Bronchus fibroblast of lung (primary cell): ENCODE results near the genes KCNE5, GNG5B and TDGF1P3.

- RAMPAGE, long total RNA, result no peak
These were observed 33.5 kb downstream of the MORC4 start for GRCh38 chrX:106966346-106967037.

DNA sequence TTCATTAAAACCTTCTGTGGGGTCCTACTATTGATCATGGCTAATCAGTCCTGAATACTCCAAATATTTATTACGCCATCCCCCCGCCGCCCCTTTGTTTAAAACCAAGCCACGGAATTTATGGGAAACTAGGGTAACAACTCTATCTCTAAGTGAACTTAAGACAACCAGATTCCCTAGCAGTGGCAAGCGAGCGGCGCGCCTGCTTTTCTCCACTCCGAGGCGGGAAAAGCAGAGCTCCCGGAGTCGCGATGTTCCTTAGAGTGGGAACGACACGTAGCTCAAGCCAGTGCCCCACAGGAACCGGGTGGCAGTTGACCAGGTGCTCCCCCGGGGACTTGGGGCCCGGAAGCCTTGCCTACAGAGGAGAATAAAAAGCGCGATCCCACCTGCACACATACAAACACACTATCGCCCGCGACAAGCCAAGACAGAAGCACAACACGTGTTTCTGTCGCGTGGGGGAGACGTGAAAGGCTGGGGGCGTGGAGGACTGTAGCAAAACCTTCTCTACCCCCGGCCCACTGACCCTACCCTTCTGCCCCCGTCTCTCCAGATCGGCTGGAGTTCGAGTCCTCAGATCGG is 531 bp downstream of the NUP62CL start:
- RAMPAGE, long total RNA, result no peak

DNA sequence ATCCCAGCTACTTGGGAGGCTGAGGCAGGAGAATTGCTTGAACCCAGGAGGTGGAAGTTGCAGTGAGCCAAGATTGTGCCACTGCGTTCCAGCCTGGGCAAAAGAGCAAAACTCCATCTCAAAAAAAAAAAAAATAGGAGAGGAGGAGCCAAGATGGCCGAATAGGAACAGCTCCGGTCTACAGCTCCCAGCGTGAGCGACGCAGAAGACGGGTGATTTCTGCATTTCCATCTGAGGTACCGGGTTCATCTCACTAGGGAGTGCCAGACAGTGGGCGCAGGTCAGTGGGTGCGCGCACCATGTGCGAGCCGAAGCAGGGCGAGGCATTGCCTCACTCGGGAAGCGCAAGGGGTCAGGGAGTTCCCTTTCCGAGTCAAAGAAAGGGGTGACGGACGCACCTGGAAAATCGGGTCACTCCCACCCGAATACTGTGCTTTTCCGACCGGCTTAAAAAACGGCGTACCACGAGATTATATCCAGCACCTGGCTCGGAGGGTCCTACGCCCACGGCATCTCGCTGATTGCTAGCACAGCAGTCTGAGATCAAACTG is 85.2 kb upstream of the FRMPD3 start:
- RAMPAGE, long total RNA, result no peak

DNA sequence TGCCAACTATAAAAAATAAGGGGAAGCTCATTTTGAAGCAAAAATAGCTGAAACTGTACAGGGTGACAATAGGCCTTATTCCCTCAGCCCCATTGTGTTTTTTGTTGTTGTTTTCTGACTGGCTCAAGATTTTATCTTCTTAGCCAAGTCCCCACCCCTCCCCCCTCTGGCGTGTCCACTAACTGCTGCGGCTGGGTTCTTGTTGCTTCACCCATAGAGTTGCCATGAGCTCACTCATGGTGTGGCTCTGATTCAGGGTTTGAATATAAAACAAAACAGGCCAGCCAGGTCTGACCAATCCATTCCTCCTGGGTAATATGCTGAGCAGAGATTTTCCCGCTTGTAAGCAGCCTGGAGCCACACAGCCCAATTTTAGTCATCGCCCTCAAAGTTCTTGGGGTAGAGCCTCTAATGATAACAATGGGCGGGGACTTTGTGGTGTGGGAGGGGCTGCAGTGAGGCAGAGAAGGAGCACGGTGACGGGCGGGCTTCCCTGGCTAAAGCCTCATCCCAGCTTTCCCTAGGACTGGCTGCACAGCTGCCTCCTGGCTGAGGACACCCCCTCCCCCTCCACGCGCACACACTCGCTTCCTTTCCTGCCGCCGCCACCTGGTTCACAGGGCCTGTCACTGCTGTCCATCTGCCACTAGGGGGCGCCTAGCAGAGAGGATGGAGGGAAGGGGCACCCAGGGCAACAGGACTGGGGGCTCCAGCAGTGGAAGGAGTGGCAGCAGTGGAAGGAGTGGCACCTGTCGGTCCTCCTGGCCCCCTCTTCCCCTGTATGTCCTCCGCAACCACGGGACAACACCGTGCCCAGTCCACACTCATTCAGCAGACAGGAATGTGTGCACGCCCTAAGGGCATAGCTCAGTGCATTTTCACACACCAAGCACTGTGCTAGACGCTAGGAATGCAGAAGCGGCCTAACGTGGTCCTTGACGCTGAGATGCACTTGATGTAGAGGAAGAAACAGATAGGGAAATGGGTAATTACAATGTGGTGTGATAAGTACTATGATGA is 26.7 kb downstream of the PRPS1 start:
- RAMPAGE, long total RNA, result no peak

DNA sequence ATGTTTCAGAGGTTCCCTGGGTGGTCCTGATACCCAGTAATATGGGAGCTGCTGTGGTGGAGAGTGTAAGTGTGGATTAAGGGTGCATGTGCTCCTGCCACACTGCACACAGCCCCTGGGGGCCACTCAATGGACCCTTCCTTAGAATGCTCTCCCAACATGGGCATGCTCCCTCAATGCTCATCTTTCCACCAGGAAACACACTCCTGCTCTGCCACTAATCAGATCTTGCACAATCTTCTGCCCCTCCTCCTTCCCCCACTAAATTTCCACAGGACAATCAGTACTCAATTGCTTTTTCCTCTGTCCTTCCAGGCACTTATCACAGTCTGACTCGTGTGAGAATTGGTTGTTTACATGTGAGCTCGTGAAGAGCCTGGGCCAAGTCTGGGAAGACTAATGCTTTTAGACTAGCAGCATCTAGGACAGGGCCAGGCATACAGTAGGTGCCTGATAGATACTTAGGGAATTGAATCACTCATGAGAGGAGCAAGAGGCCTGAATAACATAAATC is 54.8 kb downstream of the PRPS1 start:
- RAMPAGE, long total RNA, result no peak

DNA sequence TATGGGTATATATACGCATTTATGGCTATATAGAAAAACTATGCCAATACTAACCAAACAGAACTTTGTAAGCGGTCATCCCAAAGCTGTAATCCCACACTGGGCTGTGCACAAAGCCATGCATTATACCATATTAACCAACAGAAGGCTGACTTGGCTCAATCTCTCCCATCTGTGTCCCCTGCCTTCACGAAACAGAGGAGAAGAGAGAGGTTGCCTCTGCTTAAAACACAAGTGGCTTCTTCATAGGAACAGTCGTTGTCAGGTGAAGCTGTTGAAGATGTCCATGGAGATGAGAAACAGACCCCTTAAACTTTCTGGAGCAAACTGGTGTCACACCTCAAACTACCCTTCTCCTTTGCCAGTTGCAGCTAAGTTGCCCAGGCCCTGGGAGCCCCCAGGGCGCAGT is 61.7 kb downstream of the TSC22D3 start:
- RAMPAGE, long total RNA, result no peak

DNA sequence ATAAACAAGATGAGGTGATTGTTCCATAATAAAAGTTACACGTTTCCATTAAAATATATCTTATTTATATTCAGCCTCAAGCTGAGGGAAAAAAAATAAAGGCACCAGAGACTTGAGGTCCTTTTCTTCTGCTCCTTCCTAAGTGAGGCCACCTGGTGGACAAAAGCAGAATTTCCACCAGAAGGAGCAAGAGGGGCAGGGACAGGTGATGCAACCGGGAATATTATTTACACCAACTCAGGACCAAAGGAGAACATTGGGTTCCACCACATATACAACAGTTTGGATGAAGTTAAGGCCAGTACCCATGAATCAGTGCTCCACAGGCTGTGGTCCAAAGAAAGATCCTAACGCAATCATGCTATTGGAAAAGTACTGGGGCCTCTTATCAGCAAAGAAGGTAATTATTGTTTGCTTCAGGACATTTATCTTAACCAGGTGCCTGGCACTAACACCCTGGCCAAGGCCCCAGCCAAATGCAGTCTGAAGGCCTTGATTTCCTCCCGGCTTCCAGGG is 57.4 kb downstream of the TSC22D3 start:
- RAMPAGE, long total RNA, result no peak

GRCh38 chrX:107776281-107776794 is 751 bp upstream of the TSC22D3 start:
- RAMPAGE, long total RNA, result no peak

DNA sequence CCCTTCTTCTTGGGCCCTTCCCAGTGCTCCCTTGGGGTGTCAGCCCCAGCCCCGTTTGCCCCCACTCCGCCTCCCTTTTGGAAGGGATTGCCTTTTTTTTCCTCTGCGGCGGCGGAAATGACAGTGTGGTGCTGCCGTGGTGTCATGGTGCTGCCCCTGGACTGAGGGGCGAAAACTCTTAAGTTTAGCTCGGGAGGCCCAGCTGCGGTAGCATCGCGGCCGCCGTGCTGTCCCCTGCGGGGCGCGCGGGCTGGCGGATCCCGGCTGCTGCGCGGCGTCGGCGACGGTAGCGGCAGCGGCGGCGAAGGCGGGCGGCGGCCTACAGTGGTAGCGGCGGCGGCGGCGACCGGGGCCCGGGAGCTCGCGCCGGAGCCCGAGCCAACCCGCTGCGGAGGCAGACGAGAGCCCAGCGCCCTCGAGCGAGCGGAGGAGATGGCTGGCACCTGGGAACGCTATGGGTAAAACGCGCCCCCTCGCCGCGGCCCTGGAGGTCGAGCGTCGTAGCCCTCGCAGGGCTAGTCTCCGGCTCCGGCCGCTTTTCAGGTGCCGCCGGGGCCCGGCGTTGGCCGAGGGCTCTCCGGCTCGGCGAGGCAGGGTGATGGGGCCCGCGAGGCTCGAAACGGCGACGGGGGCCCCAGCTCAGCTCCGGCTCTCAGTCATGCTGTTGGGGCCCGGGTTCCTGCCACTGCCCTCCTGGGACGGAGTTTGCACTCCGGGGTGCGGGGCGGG is 471 bp downstream of the MID2 start:
- RAMPAGE, long total RNA, result no peak

DNA sequence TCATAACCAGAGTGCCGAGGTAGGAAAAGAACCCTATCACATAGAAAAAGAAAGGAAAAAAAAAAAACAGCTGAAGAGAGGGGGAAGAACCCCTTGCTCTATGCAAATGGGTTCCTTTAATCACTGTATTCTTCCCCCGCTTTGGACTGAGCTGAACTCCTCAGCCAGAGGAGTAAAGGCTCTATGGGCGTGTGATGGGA is 52.2 kb downstream of the MID2 start:
- RAMPAGE, long total RNA, result no peak

GRCh38 chrX:108084735-108085309 is 6.5 kb downstream of the PSMD10 start:
- RAMPAGE, long total RNA, result no peak

DNA sequence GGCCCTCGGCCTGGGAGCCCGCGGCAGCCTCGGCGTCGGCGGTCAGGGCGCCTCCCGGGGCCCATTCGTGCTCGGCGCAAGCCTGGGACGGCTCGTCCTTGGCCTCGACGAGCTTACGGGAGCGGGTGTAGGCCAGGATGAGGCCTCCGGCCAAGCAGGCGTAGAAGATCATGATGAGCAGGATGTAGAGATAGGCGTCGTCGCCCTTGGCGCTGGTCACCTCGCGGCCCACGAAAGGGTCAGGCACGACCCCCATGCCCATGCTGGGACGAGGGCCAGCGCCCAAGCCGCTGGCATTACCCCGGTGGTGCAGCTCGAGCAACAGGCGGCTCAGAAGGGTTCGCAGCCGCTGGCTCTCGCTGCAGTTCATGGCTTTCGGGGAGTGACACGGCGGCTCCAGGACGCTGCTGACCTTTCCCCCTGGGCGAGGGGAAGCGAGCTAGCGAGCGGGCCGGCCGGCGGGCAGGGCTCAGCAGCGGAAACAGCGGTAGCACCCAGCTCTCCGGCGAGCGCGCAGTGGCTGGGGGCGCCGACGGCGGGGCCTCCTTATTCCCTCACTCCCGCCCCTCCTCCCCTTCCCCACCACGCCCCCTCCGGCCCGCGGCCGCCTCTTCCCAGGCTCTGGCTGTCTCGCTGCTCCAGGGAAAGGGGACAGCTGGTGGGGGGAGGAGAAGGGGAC is at the start of gene KCNE5:
Gene KCNE5 (minus strand): TSS at position 522 of the 679 bp plus-strand sequence.
- RAMPAGE, long total RNA, result no peak

- RAMPAGE, long total RNA, result no peak
These were observed 43.9 kb upstream of the KCNE5 start for GRCh38 chrX:109668903-109669183.

DNA sequence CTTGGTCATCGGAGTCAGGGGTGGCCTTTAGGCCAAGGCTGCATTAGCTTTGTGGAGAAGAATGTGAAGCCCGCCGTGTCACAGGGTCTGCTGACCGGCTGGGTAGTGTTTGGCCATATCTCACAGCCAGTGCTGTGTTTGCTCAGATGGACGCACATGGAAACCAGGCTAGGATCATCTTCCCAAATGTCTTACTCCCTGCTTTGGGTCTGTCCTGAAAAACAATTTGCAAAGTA is 13.0 kb downstream of the TMEM164 start:
- RAMPAGE, long total RNA, result no peak

- RAMPAGE, long total RNA, result no peak
These were observed 79.3 kb downstream of the TMEM164 start for GRCh38 chrX:110082153-110082652.

DNA sequence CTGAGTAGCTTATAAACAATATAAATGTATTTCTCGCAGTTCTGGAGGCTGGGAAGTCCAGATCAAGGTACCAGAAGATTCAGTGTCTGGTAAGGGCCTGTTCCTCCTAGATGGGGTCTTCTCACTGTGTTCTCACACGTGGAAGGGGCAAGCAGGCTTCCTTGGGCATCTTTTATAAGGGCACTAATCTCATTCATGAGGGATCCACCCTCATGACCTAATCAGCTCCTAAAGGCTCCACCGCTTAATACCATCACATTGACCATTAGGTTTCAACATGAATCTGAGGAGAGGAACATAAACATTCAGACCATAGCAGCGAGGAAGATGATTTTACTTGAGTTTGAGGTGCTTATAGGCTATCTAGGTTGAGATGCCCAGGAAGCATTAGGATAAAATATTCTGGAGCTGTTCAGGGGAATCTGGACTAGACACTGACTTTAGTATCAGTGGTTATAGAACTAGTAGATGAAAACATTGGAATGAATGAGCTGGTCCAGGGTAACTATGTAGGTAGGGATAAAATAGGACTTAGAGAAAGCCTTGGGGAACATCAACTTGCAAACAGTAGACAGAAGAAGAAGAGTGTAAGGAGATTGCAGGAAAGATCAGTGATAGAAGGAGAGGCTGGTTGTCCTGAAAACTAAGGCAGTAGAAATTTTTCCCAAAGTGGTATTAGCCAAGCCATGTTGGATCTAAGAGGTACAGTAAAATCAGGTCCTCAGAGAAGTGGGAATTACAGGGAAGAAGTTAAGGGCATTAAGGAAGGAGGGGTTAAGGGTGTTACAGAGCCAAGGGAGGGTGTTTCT is 153.9 kb downstream of the TMEM164 start:
- RAMPAGE, long total RNA, result no peak

- RAMPAGE, long total RNA, result no peak
These were observed at the start of gene GNG5B for GRCh38 chrX:110346568-110347014. Gene GNG5B (minus strand): TSS chrX:110346973.

- RAMPAGE, long total RNA, result no peak
These were observed 43.9 kb downstream of the RTL9 start for GRCh38 chrX:110402373-110403029.

DNA sequence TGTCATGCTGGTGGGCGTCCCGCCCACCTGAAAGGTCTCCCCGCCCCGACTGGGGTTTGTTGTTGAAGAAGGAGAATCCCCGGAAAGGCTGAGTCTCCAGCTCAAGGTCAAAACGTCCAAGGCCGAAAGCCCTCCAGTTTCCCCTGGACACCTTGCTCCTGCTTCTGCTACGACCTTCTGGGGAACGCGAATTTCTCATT is at the start of gene TDGF1P3:
Gene TDGF1P3 (plus strand): TSS at position 84 of the 200 bp plus-strand sequence.
- RAMPAGE, long total RNA, result no peak

DNA sequence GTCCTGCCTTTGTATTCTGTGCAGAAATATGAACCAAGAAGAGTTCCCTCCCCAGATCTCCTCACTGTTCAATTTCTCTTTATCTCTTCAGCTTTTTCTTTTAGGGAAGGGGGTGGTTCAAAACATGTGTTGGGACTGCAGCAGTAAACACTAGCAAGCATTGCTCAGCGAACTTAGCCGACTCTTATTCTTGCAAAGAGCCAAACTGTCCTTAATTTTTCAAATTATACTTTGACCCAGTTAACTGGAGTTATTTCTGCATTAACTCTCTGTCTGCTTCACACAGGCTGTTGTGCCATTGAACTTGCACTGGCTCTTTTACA is 1.6 kb downstream of the CHRDL1 start:
- RAMPAGE, long total RNA, result no peak